ENCODE measurements around the genes OR51S1, OR51A2, UBQLN3, OR52N4, OR56B2P and OR52B2.

- CAGE, long polyA plus RNA, result no peak
- RRBS, result no CpG with 5 or more reads among the region's 13 CpGs
Observed at GRCh38 chr11:3787482-3787860, 9.9 kb downstream of the NUP98 start.

- CAGE, long polyA plus RNA, result no peak
Observed at GRCh38 chr11:3810929-3811264, 2.5 kb downstream of the PGAP2 start.

DNA sequence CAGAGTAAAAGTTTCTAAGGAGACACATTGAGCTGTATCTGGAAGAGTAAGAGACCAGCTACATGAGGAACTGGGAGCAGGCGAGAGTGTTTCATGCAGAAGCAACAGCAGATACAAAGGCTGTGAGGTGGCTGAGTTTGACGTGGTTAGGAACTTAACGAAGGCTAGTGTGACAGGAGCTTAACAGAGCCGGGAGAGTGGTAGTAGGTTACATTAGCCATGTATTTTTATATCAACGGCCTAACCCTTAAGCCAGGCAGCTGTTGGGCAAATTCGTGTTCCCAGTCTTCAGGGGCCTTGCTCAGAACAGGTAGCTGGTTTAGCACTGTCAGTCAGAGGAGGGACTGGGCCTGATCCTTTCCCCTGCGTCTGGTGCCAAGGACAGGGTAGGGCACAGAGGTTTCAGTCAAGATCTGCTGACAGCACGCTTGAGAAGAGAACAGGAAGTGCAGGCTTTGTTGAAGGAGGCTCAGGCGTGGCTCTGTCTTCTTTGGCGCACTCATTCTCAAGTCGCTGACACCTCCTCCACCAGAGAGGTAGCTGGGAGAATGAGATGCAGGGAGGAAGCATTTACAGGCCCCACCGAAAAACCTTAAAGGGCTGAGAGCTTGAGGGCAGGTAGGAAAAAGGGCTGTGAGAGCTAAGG is 1.2 kb upstream of the STIM1 start:
- CAGE, long polyA plus RNA, result no peak
- RRBS, result no CpG with 5 or more reads among the region's 12 CpGs

GRCh38 chr11:3854765-3855270 is 646 bp upstream of the STIM1 start:
- CAGE, long polyA plus RNA, result no peak
- RRBS, result 0% methylated on average over 2 of the region's 31 CpGs

GRCh38 chr11:3929513-3930183 is 74.2 kb downstream of the STIM1 start:
- CAGE, long polyA plus RNA, result no peak
- RRBS, result no CpG with 5 or more reads among the region's 8 CpGs

GRCh38 chr11:4055334-4055673 is 39.3 kb upstream of the RRM1 start:
- CAGE, long polyA plus RNA, result no peak
- RRBS, result no CpG with 5 or more reads among the region's 2 CpGs

GRCh38 chr11:4095718-4096298 is 1.2 kb downstream of the RRM1 start:
- CAGE, long polyA plus RNA, result no peak
- RRBS, result no CpG with 5 or more reads among the region's 7 CpGs

GRCh38 chr11:4546719-4547387 is 1.9 kb downstream of the OR52M1 start:
- CAGE, long polyA plus RNA, result no peak
- RRBS, result no CpG with 5 or more reads among the region's 1 CpG

DNA sequence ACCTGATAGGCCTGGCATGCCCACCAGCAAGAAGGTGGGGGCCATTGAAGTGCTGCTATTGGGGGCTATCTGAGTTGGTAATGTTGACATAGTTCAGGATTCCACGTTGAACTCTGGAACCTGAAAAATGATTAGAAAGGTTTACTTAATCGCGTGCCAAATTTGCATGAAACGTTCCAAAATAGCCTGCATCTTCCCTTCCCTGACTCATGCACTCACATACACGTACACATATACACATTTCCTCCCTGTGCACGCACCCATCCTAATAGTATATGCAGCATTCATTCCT is at the start of gene OR51S1:
Gene OR51S1, minus strand, starts transcription at position 90 of the 292 bp plus-strand sequence.
- CAGE, long polyA plus RNA, result no peak
- RRBS, result no CpG with 5 or more reads among the region's 6 CpGs

GRCh38 chr11:4955417-4956121 is at the start of gene OR51A2:
Gene OR51A2 (minus strand): TSS chr11:4955713.
- CAGE, long polyA plus RNA, result no peak
- RRBS, result no CpG with 5 or more reads among the region's 2 CpGs

DNA sequence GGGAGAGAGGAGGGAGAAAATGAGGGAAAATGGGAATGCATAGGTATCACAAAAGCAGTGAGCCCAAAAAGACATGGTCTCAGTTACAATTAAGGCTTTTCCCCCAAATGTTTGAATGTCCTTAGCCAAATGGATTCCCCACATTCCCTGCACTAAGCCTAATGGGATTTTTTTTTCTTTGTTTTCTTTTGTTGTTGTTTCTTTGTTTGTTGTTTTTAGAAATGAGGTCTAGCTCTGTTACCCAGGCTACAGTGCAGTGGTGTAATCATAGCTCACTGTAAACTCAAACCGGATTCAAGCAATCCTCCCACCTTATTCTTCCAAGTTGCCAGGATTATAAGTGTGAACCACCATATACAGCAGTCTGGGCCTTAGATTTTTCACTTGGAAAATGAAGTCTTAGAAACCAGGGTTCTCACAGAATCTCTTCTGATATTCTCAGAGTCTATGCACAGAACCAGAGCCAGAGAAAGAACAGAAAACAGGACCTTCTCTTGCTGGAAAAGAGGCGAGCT is 420 bp downstream of the OR51M1 start:
- CAGE, long polyA plus RNA, result no peak
- RRBS, result no CpG with 5 or more reads among the region's 2 CpGs

DNA sequence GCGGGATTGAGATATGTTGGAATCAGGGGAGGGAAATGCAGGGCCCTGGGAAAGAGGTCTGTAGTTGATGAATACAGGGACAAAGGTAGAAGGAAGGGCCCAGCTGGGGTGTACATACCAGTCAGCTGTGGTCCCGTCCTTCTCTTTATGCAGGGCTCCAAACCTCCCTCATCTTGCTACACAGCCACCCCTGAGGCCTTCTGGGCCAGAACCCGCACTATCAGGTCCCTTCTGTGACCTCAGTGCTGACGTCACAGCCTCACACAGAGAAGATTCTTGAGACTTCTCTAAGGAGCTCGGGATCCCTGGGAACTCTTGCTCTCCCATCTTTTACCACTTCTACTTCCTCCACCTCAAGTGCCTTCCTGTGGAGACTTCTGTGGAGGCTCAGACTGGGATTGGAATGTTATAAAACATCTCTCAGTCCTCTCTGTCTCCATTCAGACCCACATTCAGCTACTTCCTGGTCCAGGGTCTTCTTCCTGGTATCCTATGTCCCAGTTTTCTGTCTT is at the start of gene UBQLN3:
Gene UBQLN3, minus strand, starts transcription at position 202 of the 512 bp plus-strand sequence.
- CAGE, long polyA plus RNA, result no peak
- RRBS, result no CpG with 5 or more reads among the region's 5 CpGs

- CAGE, long polyA plus RNA, result no peak
- RRBS, result no CpG with 5 or more reads among the region's 2 CpGs
Observed at GRCh38 chr11:5753914-5754407, at the start of gene OR52N4. Gene OR52N4 (plus strand): TSS chr11:5754243.

DNA sequence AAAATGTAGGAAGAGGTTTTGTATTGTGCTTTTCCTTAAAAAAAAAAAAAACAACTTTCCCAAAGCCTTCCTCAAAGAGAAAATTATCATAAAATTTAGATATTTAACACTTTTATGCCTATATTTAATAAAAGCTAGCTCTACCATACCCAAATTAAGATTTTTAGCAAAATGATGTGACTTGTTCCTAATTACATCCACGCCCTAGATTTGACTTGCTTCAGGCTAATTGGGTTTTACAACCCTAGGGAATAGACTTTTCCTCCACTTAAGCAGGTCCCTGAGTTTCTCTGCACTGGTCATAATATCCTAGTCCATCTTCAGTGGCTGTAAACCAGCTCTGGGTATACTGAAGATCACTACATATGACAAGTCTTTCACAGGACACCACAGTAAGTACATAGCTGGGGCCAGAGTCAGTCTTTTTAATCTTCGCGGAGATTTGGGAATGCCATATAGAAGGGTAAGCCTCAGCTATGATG is at the start of gene OR56B2P:
Gene OR56B2P, plus strand, starts transcription at position 306 of the 482 bp plus-strand sequence.
- CAGE, long polyA plus RNA, result no peak
- RRBS, result no CpG with 5 or more reads among the region's 3 CpGs

GRCh38 chr11:5938471-5938943 is 3.5 kb upstream of the OR56A3 start:
- CAGE, long polyA plus RNA, result no peak
- RRBS, result 48% methylated on average over 6 of the region's 29 CpGs

DNA sequence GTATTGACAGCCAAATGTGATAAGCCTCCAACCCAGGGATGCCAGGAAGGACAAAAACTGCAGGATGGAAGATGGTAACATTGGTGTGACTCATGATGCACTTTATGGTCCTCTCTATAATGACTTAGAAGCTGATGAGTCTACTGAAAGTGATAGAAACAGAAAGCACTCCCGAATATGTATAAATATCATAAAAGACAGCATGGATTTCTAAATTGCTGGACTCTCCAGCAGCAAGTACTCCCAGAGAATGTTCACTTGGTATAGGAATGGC is at the start of gene OR52B2:
Gene OR52B2, minus strand, starts transcription at position 94 of the 274 bp plus-strand sequence.
- CAGE, long polyA plus RNA, result no peak
- RRBS, result no CpG with 5 or more reads among the region's 1 CpG

DNA sequence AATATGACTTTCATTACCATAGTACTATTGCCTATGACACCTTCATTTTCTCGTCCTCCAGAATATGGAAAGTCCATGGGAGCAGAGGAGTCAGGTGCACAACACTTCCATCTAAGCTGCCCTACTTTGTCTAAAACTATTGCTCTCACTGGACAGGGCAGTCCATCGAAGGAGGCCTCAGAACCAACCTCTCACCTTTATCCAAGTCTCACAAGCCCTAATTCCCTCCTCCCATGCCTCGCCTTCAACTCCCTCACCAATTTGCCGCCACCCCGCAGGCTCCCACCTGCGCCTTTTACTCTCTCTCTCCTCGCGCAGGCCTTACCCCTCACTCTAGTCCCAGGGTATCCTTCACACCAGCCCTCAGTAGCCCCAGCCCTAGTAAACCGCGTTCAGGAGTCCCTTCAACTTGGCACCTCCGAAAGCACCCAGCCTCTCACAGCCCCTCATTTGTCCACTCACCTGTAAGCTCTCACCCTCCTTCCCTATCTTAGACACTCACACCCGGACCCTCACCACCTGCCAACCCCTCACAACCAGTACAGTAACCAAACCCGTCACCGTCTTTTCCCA is 428 bp downstream of the FHIP1B start:
- CAGE, long polyA plus RNA, result no peak
- RRBS, result no CpG with 5 or more reads among the region's 14 CpGs

DNA sequence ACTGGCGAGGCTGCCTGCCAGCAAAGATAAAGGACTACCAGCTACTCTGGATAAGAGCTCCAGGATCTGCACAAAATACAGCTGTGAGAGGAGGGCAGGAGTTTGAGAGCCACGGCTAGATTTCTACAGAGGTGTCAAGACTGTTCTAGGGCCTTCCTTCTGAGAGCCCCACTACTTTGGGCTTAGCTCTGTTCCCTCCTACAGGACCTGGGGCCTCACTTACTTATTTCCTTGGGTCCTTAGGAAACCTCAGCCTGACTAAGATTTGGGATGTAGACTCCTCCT is 9.7 kb upstream of the CCKBR start:
- CAGE, long polyA plus RNA, result no peak
- RRBS, result no CpG with 5 or more reads among the region's 2 CpGs

GRCh38 chr11:6320349-6320427 is 113 bp downstream of the CAVIN3 start:
- CAGE, long polyA plus RNA, result no peak
- RRBS, result no CpG with 5 or more reads among the region's 6 CpGs

DNA sequence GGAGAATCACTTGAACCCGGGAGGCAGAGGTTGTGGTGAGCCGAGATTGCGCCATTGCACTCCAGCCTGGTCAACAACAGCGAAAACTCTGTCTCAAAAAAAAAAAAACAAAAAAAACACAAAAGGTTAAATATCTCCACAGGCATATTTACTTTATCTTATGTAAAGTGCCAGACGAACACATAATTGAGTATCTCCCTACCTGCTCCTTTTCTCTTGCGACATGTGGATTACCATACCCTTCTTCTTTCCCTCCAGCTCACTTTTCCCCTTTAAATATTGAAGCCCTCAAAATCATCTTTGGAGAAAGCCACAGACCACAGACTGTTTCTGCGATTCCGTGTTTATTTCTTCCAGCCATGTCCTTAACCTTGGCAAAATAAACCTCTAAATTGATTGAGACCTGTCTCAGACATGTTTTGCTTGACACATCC is 2.2 kb upstream of the SMPD1 start:
- CAGE, long polyA plus RNA, result no peak
- RRBS, result no CpG with 5 or more reads among the region's 8 CpGs

Measured in mammary epithelial cell (primary cell).